Bronchial epithelial cell (primary cell): Measurements from ENCODE around the gene SMIM6.

DNA sequence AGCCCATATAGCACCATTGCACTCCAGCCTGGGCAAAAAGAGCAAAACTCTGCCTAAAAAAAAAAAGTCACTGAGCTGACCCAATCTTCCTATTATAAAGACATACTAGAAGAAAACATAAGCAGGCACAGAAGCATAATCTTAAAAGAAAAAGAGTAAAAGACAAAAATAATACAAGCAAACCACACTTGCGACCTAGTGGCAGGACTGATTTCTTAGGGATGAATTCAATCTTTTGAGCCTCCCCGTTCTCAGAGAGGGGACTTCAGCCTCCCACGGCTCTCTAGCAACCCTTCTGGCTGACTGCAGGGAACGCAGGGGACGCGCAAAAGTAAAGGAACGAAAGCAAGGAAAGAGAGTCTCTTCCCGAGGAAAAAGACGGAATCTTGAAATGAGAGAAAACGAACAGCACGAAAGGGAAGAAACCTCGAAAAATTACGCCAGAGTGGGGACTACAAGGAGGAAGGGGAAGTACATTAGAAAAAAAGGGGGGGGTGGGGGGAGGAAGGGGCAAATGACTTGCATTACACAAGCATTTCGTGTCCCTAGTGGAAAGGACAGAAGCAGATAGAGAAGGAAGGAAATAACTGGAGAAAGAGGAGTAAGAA, 1.3 kb downstream of the GRB2 start:
- RRBS, 2 experiments = no CpG with 5 or more reads among the region's 14 CpGs

GRCh38 chr17:75442122-75442636, 14.3 kb upstream of the TMEM94 start:
- RRBS, 2 experiments = no CpG with 5 or more reads among the region's 2 CpGs

DNA sequence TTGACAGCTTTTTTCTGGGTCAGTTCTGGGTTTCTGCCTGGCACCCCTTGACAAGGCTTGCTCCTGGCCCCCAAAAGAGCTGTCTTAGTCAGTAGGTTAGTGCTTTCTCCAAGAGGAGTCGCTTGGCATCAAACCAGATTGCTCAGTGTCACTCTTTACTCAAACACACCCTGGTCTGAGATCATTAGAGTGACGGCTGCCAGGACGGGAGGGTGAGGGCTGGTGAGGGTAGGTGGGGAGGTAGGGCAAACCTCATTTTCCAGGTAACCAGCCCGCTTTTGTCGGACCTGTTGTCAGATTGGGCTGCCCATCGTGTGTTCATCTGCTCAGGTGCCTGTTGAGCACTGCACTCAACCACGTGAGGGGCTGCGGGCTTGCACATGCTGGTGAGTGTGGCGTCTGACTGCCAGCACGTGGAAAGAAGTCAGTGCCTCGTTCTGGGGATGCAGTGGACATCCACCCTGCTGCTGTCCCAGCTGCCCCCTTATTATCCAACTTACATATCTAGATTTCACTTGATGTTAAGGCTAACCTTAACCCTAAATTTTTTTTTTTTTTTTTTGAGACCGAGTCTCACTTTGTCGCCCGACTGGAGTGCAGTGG, 12.5 kb downstream of the TMEM94 start:
- RRBS, 2 experiments = no CpG with 5 or more reads among the region's 14 CpGs

GRCh38 chr17:75487503-75488194, 27.7 kb downstream of the CASKIN2 start:
- RRBS, 2 experiments = 84% methylated on average over 2 of the region's 13 CpGs; no CpG with 5 or more reads in 1 of the 2 experiments

DNA sequence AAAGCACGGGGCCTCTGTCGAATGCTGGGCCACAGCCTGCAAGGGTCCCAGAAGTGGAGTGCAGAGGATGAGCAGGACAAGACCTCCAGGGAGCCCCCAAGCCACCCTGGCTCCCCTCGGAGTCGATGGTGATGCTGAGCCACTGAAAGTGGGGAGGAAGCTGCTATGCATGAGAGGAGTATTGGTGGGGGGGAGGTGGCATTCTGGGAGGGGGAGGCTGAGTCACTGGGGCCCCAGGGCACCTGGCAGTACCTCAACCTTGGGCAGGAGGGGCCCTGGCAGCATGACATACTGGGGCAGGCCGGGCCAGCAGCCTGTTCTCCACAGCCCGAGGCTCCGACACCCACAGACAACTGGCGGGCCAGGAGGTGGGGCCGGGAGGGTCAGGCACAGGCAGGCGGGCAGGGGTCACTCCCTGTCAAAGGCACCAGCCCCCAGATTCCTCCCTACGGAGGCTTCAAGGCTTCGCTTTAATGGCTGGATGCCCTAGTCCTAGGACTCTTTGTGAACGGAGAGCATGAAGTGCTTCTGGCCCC, 1.1 kb downstream of the CASKIN2 start:
- RRBS, 2 experiments = 1 to 2% methylated on average over 4 of the region's 13 CpGs

- RRBS, 2 experiments = 9 to 61% methylated on average over 2 of the region's 7 CpGs
These were observed 30.6 kb upstream of the MYO15B start for GRCh38 chr17:75556981-75557484.

- RRBS, 2 experiments = no CpG with 5 or more reads among the region's 9 CpGs
These were observed 29.7 kb upstream of the MYO15B start for GRCh38 chr17:75557934-75558338.

- RRBS, 2 experiments = no CpG with 5 or more reads among the region's 15 CpGs
These were observed 29.2 kb upstream of the MYO15B start for GRCh38 chr17:75558339-75558844.

DNA sequence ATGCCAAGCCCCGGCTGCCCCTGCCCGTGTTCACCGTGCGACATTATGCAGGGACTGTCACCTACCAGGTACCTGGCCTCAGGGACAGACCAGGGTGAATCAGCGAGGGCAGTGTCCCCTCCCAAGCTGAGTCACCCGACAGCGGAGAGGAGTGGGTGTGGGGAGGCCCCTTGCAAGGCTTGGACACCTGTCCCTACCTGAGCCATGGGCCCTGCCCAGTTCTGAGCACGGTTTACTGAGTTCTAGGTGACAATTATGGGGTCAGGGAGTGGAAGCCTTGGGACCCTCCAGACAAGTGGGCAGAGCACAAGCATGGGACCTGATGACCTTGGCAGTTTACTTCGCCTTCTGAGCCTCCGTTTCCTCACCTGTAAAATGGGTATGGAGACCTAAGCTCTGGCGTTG, 13.9 kb downstream of the MYO15B start:
- RRBS, 2 experiments = no CpG with 5 or more reads among the region's 11 CpGs

- RRBS, 2 experiments = no CpG with 5 or more reads among the region's 15 CpGs
These were observed 16.5 kb downstream of the MYO15B start for GRCh38 chr17:75603796-75604745.

GRCh38 chr17:75615246-75616086, 17.8 kb upstream of the SMIM5 start:
- RRBS, 2 experiments = no CpG with 5 or more reads among the region's 21 CpGs

GRCh38 chr17:75636222-75636824, 3.1 kb downstream of the SMIM5 start:
- RRBS, 2 experiments = no CpG with 5 or more reads among the region's 18 CpGs

DNA sequence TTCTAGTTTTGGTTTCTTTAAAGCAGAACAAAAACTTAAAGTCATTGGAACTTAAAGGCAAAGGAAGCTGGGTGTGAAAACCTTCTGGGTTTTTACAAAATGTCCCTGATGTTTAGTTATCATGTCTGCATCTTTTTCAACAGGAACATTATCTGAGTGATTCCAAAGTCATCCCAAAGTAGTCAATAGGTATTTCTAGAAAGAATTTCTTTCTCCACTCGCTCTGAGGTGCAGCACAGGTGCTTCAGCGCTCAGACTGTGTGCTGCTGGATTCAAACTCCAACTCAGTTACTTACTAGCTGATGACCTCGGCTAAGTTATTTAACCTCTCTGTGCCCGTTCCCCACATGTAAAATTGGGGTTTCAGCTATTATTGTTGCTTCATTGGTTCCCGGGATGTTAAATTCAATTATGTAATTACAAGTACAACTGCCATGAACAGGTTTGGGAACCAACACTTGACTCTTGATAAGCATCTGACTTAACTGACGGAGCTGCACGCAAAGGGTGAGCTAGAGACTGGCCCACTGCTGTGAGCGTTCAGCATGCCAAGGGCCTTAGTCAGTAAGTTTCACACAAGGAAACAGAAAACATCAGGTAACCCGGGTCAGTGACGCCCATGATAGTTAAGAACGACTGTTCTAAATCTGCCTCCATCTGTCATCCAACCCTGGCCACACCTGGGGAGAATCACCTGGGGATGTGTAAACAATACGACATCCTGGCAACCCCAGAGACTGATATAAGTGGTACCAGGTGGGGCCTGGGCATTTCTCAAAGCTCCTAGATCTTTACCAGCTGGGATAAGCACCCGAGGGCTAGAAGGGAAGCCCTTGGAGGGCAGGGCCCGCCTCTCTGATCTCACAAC, 721 bp upstream of the SMIM6 start:
- RRBS, 2 experiments = no CpG with 5 or more reads among the region's 14 CpGs

DNA sequence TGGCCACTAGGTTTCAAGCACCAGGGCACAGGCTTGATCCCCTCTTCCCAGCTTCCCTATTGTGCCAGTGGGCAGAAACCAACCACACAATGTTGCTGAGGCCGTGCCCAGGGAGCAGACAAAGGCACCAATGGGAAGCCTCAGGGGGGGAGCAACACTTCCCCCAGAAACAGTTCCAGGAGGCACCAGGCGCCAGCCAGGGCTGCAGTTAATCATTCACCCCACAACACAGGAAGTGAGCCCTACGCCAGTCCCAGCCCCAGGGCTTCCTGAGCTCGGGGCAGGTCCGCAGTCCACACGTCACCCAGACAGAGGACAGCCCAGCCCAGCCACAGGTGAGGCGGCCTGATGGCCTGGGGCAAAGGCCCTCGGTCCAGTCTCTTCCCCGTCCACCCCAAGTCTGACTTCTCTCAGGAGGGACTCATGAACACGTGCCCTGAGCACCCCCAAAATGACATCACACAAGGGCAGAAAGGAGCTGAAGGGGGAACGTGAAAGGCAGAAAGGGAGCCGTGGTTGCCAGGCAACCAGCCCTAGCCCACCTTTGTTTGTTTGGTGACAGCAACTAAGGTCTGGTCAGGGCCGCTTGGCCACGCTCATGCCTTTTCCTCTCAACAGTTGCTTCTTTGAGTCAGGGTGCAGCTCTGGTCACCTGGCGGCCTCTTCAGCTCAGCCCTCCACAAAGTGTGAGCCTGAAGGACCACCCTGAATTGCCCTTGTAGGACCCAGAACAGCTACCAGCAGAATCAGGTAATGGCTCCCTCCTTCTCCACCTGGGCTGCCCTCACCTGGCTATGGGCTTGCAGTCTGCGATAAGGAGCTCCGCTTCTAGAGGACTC, at the start of gene SMIM6:
SMIM6 (plus strand) TSS at position 215 of the 839 bp plus-strand sequence.
- RRBS, 2 experiments = no CpG with 5 or more reads among the region's 17 CpGs

- RRBS, 2 experiments = no CpG with 5 or more reads among the region's 11 CpGs
These were observed 25.9 kb downstream of the SAP30BP start for GRCh38 chr17:75693037-75693364.

- RRBS, 2 experiments = no CpG with 5 or more reads among the region's 23 CpGs
These were observed 19.5 kb downstream of the UNC13D start for GRCh38 chr17:75824340-75825515.

- RRBS, 2 experiments = 41 to 43% methylated on average over 1 of the region's 9 CpGs
These were observed 947 bp downstream of the UNC13D start for GRCh38 chr17:75843334-75843579.

- RRBS, 2 experiments = 33 to 100% methylated on average over 1 of the region's 37 CpGs
These were observed 6.0 kb downstream of the TRIM65 start for GRCh38 chr17:75890446-75891528.

- RRBS, 2 experiments = 0% methylated on average over 5 of the region's 19 CpGs
These were observed 680 bp downstream of the TEN1 start for GRCh38 chr17:75979713-75980127.

GRCh38 chr17:75996577-75997141, 4.0 kb upstream of the CDK3 start:
- RRBS, 2 experiments = no CpG with 5 or more reads among the region's 7 CpGs